Measurements from ENCODE around the genes C6orf62, RIPOR2 and TRIM38.

- RRBS: no CpG with 5 or more reads among the region's 6 CpGs
Observed at GRCh38 chr6:22785066-22785458, 215.7 kb downstream of the HDGFL1 start.

DNA sequence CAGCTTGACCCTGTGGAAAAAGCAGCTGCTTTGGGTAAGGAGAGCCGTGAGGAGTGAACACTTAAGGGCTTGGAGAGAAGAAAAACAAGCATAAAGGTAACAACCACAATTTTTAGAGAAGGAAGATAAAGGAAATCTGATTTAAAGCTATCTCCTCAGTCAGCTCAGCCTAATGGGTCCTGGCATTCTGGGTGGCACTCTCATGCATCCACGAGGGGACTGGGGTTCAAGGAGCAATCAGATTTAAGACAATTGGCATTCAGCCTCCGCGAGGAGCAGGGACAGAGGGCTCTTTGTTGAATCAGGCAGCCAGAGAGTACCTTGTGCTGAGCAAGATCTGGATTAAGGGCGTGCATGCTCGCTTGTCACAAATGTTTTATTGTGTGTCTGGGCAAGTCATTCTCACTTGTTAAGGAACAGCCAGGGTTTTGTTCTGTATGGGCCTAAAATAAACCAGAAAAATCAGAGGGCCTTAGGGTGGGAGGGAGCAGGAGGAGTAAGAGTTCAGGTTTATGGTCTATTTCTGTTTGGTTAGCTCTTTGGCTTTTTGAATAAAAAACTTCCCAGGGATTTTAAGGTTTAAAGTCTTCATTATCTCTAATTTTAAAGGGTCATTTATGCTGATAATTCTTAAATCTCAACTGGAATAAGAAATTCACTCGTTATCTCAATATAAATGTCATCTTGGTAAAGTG lies 475.3 kb upstream of the NRSN1 start:
- RRBS: no CpG with 5 or more reads among the region's 7 CpGs

DNA sequence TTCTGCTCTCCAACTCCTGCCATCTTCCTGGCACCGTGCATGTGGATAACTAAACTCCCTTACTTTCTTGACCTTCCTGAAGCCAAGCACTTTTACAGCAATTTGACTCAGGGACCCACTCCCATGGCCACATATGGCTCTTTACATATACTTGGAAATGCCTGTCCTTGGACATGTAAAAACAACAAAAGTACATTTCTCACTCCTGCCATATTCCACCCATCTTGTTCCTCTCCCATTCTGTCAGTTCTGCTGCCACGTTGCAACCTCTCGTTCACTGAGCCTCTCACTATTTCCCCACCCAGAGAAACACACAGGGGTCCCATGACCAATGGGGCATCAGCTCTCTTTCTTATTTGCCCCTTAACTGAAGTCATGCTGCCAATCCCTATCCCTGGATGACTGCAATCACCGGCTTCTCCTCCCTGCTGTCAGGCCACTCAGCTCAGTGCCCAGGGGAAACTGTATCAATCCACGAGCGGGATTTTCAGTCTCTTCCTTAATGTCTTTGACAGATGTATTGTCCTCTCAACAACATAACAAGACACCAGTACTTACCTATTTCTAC lies 437 bp downstream of the GPLD1 start:
- RRBS: no CpG with 5 or more reads among the region's 6 CpGs

DNA sequence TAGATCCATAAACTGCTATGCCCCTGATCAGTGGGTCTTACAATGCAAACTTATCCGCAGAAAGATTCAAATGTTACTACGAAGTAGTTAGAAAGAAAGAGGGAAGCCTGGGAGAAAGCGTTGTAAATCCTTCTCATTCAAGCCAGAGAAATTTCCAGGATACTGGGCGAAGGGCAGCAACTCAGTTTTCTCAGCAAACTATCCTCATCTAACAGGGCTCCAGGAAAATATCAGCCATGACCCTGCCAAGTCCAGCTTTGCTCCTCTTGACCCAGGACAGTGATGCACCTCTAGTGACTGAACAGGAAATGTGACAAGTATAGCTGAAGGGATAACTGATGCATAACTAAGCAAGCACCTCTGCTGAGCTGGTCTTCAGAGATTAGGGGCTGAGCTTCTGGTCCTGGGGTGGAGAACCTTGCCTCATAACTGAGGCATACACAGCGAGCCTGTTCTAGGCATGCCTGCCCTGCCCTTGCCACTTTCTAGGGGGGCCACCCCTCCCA lies 22.7 kb downstream of the ALDH5A1 start:
- RRBS: no CpG with 5 or more reads among the region's 5 CpGs

- RRBS: no CpG with 5 or more reads among the region's 10 CpGs
Observed at GRCh38 chr6:24534338-24535023, 39.7 kb downstream of the ALDH5A1 start.

DNA sequence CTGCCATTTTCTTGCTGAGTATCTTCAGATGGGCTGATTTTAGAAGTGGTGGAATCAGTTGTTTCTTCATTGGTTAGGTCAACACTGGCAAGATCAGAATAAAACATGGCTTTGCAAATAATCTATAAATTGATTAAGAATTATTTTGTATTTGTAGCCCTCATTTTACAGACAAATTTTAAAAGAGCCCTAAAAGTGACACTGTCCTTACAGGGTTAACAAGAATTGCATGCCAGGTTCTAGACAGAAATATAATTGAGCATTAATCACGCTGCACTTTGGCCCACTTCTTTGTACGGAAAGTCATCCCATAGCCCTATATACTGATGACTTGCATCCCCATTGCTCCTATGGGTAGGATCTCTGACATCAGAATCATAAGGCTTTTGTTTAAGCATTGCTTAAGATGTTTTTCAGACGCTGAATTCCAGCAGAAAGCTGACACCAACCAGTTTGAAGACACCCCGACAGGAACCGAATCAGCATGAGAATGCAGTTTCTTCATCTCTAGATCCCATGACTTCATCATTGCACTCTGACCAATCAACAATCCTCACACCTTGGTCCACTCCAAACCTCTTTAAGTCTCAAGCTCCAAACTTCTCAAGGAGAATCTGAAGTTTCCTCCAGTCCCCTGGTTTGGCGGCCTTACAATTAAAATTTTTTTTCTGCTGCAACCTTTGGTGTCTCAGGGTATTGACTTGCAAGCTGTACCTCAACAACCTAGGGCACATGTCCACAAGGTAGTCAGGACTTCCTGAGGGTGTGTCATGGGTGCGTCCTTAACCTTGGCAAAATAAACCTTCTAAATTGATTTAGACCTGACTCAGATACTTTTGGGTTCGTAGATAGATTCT lies 7.8 kb downstream of the TDP2 start:
- RRBS: no CpG with 5 or more reads among the region's 8 CpGs

- RRBS: no CpG with 5 or more reads among the region's 6 CpGs
Observed at GRCh38 chr6:24667259-24667430, 268 bp downstream of the ACOT13 start.

DNA sequence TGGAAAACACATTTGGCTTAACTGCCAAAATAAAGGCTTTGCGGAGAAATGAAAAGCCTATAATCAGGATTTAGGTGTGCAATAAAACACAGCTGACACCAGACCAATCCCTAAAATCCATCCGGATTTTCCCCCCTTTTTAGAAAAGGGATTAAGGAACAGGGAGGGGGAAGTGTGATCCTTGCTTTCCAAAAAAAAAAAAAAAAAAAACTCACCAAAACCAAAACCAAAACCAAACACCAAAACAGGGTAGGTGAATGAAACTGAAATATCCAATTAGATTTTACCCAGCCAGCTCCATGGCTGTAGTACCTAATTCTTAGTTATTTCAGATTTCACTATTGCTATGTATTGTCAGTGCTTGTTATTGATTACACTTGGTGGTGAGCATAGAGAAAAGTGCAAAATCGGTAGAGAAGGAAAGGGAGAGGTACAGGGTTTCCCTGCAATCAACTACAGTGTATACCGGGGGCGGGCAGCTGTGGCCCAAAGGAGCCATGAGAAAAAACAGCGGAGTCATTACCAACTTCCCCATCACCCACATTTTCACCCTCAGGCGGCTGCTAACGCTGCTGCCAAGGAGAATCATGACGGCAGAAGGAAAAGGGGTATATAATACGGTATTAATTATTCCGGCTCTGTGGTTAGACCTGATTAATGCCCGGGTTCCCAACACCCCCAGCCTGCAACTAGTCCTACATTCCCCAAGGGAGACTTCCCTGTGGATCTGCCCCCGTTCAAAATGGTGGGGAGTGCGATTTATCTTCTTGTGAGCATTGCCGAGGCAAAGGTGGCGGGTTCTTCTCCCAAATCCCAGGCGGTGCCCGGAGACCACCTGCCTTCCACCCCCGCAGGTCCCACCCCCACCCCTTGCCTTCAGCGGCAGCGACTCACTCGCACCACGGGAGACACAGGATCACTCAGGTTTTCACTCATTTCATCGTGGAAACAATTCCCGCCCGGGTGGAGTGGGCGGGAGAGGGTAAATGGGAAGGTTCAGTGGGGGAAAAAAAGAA lies at the start of gene C6orf62:
TSS of gene C6orf62 (minus strand) at position 189 of the 1,016 bp plus-strand sequence.
- RRBS: 0% methylated on average over 2 of the region's 27 CpGs

GRCh38 chr6:24865233-24865579 lies 66.5 kb upstream of the ARMH2 start:
- RRBS: no CpG with 5 or more reads among the region's 6 CpGs

DNA sequence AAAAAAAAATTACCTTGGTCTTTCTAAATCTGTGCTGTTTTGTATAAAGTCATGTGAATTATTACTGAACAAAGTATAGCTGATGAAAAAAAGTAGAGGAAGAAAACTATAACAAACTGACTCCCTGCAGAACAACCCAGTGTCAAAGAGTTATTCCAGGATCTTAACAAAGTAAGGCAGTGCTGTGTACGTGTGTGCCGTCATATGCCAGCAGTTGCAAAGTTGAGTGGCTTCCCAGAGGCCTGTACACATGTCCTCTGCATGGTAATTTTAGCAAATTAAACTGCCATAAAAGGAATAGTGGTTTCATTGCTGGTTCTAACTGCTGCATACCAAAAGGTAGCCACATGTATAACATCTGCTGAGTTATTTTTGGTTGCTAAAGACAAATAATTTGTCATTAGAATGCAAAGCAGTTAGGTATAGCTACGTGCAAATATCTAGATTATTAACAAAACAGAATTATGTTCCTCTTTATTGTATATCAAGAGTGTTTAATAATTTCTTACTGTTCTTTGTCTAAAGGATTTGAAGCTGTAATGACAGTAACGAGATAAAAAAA lies 44.7 kb downstream of the RIPOR2 start:
- RRBS: no CpG with 5 or more reads among the region's 4 CpGs

DNA sequence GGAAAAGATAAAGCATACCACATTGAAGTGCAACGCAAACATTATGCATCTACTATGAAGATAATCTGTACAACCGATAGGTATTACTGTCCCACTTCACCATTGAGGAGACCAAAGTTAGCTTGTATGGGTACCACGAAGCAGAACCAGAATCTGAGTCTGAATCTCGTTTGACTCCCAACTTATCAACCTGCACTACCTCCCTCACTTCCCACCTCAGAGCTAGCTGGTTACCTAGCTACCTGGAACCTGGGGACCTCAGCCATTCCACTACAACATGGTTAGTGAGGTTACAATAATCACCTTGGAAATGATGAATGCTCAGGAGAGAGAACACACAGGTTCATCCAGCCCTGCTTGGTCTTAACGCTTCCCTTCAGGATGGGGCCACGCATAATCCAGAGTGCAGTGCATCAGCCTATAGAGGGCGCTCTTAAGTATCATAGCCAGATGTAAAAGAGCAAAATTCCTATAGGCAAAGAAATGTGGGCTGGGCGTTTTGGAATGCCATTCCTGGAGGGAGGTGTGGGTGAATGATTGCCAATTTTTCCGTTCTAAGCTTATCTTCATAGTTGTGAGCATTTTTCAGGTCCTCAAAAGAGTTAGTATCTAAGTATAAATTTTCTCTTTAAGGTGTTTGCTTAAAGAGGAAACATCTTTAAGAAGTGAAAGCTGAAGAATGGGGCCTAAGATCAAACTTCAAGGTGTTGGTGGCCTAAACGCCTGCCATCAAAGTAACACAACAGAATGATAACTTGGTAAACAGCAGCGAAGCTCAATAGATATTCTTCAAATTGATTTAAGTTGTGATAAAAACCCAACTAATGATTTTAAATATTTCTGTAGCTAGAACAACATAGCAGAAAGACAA lies 1.9 kb downstream of the RIPOR2 start:
- RRBS: no CpG with 5 or more reads among the region's 11 CpGs

GRCh38 chr6:24935636-24936228 lies at the start of gene RIPOR2:
Gene RIPOR2, minus strand, starts transcription at chr6:24935960.
- RRBS: 44% methylated on average over 3 of the region's 9 CpGs

GRCh38 chr6:25038973-25039551 lies 103.3 kb upstream of the RIPOR2 start:
- RRBS: no CpG with 5 or more reads among the region's 6 CpGs

GRCh38 chr6:25041735-25042507 lies 106.2 kb upstream of the RIPOR2 start:
- RRBS: no CpG with 5 or more reads among the region's 21 CpGs

DNA sequence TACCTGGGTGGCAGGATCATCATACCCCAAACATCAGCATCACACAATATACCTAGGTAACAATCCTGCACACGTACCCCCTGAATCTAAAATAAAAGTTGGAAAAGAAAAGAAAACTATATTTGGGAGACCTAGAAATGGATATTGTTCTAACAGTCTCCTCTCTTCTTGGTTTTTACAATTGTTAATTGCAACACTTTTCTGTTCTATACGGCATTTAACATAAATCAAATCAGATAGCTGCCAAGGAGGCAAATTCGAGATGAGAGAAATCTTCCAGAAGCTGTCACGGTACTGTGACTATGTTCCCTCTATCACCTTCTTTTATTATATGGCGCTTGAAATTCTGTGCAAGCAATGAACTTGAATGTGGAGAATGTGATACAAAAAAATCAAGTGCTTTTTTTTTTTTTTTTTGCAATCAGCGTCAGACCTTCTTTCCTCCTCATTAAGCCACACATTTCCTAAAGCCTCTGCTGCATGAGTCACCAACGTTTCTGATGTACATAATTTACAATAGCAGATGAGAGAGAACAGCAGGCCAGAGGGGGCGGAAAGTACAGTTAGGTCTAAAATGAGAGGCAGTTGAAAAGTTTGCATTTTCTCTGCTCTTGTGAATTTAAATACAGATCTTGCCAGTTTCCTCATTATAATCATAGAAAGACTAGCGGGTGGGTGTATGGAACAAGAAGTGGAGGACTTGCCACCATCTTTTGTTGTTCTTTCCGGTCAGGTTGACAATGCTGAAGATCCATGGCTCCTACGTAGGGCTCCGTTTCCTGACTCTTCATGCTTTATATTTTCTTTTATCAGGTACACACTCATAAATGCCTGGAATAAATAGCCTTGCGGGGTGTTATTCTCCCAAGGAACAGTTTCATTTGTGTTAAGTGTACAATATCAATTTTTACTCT lies 114.6 kb upstream of the RIPOR2 start:
- RRBS: no CpG with 5 or more reads among the region's 13 CpGs

GRCh38 chr6:25179190-25179570 lies 100.0 kb upstream of the CARMIL1 start:
- RRBS: no CpG with 5 or more reads among the region's 2 CpGs

DNA sequence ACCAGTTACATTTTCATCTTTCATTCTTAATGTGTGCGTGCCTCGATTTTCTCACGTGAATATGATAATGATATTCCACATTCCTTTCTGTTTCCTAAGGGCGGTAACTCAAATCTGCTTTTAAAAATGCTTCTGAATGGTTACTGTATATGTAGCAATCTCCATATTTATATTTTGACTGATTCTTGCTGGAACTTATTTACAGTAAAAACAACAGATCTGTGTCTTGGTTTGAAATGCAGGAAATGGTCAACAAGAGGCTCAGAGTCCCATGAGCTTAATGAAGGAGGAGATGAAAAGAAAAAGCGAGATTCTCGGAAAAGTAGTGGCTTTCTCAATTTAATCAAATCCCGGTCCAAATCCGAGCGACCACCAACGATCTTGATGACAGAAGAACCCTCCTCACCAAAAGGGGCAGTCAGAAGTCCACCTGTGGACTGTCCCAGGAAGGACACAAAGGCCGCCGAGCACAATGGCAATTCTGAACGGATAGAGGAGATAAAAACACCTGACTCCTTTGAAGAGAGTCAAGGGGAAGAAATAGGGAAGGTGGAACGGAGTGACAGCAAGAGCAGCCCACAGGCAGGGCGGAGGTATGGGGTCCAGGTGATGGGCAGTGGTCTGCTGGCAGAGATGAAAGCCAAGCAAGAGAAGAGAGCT lies 51.8 kb upstream of the SCGN start:
- RRBS: no CpG with 5 or more reads among the region's 15 CpGs

GRCh38 chr6:25756155-25756943 lies 1.8 kb downstream of the SLC17A4 start:
- RRBS: no CpG with 5 or more reads among the region's 12 CpGs

DNA sequence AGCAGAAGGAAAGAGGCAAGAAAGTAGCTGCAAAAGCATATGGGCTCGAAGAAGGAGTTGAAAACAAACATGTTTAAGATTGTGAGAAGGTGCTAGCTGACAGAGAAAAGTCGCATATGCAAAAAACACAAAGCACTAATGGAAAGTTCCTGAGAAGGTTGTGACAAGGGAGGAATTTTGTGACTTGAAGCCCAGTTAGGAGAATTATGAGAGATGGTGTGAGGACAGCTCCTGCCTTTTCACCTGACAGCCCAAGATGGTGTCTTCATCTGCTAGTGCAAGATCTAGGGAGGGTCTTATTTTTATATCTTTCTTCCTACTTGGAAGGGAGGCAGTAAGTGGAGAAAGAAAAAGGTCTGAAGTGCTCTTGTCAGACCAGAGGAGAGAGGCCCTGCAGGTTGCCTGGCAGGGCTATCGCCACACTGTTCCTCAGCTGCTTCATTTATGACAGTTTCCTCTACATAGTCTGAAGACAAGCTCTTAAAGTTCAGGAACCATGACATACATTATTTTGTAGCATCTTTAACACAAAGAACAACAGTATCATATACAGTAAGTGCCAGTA lies 27.4 kb downstream of the SLC17A4 start:
- RRBS: no CpG with 5 or more reads among the region's 3 CpGs

DNA sequence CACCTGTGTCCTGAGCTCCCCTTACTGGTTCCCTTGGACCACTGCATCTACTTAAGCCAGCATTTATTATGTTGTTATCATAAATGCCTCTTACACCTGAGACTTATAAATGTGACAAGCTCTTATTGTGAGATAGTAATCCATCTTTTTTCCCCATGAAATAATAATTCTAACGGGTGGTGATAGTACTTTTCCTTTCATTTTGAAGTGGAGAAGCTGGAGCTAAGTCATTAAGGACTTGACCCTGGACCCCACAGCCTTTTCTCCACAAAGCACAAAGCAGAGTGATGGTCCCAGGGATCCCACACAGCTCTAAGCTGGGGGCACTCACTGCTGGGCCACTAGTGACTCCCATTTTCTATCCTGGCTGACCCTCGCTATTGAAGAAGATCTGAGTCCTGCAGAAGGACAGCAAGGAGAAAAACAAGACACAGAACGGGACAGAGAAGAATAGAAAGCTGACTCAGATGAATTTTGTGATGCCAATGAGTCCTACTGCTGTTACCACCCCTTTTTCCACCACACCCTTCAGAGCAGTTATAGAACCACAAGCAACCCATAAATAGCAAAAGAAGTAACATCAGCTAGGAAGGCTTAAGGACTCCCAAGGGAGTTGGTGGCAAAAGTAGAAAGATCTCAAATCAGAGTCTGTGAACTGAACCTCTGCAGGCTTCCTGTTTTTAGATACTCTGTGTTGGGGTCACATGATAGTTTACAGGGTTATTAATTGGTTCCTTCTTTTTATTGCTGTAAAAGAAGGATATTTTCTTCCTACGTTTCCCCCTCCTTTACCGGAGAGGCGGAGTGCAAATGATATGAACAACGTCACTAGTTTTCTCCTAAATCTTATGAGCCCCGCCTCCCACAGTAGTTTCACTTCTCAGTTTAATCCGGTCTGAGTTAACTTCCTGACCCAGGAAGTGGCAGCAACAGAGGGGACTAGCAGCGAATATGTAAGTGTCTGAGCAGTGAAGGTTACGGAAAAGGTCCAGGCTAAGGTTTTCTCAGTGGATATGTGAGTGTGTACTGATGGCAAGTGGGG lies at the start of gene TRIM38:
TSS of gene TRIM38 (plus strand) at position 900 of the 1,042 bp plus-strand sequence.
- RRBS: 1% methylated on average over 4 of the region's 11 CpGs